HEK293 (cell line): ENCODE data around the genes ITM2B and SPRYD7.

DNA sequence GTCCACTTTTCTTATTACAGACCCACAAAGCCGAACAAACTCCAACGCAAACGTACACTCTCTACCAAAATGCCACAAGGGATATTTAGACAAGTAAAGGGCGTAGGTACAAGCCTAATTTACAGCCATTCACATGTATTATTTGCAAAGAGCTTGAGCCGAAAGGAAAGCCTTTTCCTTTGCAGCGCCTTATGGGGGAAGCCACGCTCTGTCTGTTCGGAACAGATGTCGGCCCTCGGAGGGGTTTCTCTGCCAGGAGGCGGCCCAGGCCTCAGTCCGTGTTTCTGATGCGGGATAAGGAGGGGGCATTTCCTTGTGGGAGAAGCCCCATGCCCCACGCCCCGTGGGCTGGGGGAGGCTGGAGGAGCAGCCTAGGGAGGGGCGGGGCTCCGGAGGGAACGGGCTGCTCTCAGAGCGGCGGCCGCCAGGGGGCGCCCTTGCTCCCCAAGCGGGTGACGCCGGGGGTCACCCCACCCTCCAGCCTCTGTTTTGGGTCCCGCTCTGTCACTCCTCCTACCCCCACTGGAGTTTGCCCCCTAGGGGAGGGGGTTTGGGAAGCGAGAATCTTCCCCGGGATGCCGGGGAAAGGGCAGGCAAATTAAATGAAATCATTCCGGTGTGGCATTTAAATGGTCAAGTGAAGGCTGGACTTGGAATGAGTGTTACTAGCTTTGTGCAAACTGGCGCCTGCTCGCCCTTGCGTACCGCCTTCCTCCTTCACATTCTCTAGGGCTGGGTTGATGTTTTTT is 2.9 kb downstream of the HTR2A start:
- PRO-cap: no peak
- RRBS, 2 experiments: under 1 to 1% methylated on average over 9 of the region's 34 CpGs

DNA sequence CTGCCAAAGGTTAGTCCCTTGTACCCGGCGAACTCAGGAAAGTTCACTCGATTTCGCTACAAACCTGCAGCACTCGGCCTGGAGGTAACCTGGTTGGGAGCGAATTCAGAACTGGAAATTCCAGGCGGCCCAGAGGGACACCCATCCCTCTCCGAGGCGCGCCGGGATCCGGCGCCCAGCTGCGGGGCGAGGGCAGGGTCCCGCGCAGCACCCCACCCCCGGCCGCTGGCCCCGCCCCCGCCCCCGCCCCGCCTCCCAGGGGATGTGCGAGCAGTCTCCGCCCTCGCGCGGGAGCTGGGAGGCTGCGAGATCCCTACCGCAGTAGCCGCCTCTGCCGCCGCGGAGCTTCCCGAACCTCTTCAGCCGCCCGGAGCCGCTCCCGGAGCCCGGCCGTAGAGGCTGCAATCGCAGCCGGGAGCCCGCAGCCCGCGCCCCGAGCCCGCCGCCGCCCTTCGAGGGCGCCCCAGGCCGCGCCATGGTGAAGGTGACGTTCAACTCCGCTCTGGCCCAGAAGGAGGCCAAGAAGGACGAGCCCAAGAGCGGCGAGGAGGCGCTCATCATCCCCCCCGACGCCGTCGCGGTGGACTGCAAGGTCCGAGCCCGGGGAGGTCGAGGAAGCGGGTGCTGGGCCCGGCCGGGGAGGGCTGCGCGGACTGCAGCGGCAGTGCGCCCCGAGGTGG is at the start of gene ITM2B:
Gene ITM2B (plus strand): TSS at position 321 of the 680 bp plus-strand sequence.
- PRO-cap: bidirectional peak, plus-strand start at position 321 of the sequence, minus-strand start at position 170 of the sequence
- RRBS, 2 experiments: 0 to 2% methylated on average over 12 of the region's 76 CpGs

GRCh38 chr13:48252007-48252724 is 19.2 kb downstream of the ITM2B start:
- PRO-cap: no peak
- RRBS, 2 experiments: no CpG with 5 or more reads among the region's 13 CpGs

- PRO-cap: no peak
- RRBS, 2 experiments: no CpG with 5 or more reads among the region's 2 CpGs
Observed at GRCh38 chr13:48253528-48254181, 20.6 kb downstream of the ITM2B start.

DNA sequence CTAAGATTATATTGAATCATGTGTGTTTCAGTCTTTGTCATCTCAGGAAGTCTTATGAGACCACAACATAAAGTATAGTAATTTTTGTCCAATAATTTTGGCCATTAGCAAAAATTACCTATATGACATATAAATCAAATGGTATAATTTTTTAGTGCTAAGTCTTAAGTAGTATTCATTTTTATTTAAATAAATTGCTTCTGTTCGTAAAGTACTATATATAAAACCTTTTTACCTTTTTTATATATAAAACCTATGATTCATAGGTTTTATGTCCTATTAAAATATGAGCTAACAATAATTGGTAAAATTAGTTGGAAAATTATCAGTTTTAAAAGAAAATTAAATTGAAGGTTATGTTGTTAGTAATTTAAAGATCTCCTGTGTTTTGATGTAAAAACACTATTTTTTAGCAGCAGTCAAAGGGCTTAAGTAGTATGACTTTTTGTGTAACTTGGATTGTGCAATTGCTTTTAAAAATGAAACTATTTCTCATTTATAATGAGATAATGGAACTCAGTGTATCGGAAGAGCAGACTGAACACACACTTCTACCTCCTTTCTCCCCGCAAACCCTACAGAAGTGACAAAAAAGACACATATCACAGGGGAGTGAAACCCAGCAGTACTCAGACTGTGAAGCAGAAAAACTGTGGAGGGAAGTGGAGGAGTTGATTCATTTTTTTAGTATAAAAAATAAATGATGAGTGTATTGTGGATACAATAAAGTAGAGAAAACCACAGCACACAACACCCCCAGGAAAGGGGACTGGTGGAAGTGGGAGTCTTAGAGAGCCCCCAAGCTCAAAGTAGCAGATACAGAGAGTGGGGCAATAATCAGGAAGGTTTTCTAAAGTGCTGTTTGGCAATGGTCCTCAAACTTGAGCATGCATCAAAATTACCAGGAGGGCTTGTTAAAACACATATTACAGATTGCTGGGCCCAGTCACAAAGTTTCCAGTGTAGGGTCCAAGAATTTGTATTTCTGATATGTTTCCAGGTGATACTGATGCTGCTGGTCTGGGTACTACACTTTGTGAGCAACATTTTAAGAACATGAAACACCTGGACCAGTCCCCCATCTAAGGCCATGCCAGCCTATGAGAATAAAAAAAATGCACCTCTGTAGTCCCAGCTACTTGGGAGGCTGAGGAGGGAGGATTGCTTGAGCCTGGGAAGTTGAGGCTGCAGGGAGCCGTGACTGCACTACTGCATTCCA is 9.8 kb downstream of the LPAR6 start:
- PRO-cap: no peak
- RRBS, 2 experiments: no CpG with 5 or more reads among the region's 4 CpGs

DNA sequence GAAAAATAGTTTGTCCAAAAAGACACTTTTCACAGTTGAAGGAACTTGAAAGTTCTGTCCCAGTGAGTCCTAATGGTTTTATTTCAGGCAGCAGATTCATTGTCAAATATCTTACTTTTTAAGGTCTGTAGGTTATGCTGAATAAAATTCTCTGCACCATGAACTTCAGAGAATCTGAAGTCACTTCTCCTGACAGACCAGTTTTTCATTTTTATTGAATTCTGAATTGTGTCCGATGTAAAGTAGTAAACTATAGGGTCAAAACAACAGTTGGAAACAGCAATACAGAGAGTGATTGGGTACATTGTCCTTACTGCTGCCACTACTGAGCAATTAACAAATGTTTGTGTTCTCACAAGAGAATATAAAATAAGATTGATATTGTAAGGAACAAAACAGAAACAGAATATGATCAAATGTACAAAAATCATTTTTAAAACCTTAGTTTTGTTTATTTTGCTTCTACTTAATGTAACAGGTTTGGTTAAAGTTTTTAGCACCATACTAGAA is 1.6 kb downstream of the LPAR6 start:
- PRO-cap: no peak
- RRBS, 2 experiments: no CpG with 5 or more reads among the region's 1 CpG

GRCh38 chr13:48418084-48418796 is 5.3 kb upstream of the LPAR6 start:
- PRO-cap: no peak
- RRBS, 2 experiments: no CpG with 5 or more reads among the region's 4 CpGs

GRCh38 chr13:48491255-48491940 is 41.5 kb downstream of the RCBTB2 start:
- PRO-cap: no peak
- RRBS, 2 experiments: no CpG with 5 or more reads among the region's 1 CpG

- PRO-cap: no peak
- RRBS, 2 experiments: no CpG with 5 or more reads among the region's 7 CpGs
Observed at GRCh38 chr13:48567710-48568422, 35.0 kb upstream of the RCBTB2 start.

DNA sequence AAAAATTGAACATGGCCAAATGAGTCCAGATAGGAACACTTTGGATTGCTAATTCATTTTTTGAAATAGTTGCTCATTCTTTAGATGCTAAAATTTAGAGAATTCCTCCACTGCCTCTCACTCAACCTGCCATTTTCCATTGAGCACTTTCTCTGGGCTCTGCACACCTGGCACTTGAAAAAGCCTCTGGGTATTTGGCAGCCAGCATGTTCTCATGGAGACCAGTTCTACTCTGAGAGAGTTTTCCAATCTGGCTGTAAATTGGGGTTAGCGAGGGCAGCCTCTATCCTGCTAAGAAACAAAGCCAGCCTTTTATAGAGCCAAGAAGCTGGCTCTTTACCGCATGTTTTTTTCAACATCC is 52.5 kb upstream of the RCBTB2 start:
- PRO-cap: no peak
- RRBS, 2 experiments: no CpG with 5 or more reads among the region's 2 CpGs

DNA sequence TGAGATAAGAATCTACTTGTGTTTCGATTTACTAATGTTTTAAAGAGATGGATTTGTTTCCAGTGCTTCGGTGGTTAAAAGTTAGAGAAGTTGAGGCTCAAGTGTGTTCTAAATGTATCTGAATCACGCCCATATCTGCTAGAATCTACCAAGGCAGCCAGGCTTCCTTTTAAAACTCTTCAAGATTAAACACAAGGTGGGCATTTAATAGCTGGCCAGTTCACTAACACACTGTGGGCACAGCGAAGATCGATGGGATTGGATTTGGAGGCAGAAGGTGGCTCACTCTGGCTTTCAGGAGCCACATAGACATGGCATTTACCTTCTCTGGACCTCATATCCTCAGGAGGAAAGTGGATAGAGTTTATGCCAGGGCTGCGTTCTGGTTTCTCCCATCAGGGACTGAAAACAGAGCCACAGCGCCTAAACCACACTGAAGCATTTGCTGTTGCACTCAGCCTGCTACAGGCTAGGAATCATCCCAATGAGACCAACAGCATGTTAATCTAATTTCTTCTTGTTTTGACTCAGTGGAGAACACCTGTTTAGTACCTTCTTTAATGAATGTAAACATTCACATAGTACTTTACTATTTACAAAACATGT is 1.5 kb downstream of the CYSLTR2 start:
- PRO-cap: no peak
- RRBS, 2 experiments: no CpG with 5 or more reads among the region's 7 CpGs

DNA sequence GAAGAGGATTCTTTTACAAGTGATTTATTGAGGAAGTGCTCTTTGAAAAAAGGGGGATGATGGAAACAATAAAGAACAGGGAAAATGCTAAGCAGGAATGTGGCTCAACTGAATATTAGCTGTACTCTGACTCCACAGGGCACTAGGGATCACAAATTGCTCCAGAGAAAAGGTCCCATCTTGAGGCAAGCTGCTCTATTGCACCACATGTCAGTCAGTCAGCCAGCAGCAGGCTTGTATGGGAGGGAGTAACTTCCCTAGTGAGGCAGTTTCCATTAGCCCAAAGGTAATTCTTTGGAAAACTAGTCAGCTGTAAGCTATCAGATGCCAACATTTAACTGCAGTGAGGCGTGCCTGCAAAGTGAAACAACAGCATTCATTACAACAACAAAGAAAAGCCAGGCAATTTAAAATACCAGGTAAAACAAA is 73.3 kb upstream of the FNDC3A start:
- PRO-cap: no peak
- RRBS, 2 experiments: no CpG with 5 or more reads among the region's 1 CpG

- PRO-cap: no peak
- RRBS, 2 experiments: no CpG with 5 or more reads among the region's 4 CpGs
Observed at GRCh38 chr13:49443670-49443866, 296 bp downstream of the CAB39L start.

GRCh38 chr13:49560790-49561595 is 24.4 kb downstream of the RCBTB1 start:
- PRO-cap: no peak
- RRBS, 2 experiments: no CpG with 5 or more reads among the region's 8 CpGs

DNA sequence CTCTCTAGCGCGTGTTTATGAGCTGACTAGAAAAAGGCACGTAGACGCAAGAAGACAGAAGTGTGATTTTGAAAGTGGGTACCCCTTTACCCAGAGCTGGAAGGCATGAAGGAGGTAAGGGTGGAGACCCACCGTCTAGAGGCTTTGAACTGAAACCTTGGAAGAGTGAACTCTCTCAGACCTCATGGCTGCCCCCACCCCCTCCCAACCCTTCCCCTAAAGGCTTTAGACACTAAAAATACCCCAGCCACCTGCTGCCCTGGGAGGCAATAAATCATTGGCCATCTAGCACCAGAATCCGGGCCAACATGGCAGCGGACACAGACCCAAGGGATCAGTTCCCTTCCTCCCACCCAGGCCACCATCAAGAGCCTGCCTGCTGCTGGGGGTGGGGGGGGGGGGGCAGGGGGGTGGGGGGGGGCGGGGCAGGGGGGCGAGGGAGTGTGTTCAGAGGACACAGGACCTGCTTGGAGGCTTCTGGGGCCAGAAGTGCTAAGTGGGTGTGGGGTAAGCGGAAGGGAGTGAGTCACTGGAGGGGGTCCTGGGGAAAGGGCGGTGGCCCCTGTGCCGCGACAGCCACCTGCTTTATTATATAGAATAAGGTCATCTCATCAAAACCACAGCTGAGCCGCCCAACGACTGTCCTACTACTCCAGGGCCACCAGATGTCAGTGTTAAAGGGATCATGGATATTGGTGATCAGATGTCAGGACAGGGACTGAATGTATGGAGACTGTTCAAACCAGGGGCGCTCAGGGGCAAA is 24.1 kb downstream of the ARL11 start:
- PRO-cap: no peak
- RRBS, 2 experiments: no CpG with 5 or more reads among the region's 16 CpGs

- PRO-cap: bidirectional peak, plus-strand start at chr13:49793188, minus-strand start at chr13:49792982
- RRBS, 2 experiments: no CpG with 5 or more reads among the region's 21 CpGs
Observed at GRCh38 chr13:49792918-49793109, 332 bp upstream of the KPNA3 start.

GRCh38 chr13:49936054-49937058 is at the start of gene SPRYD7:
TSS of gene SPRYD7 (minus strand) at chr13:49936340.
- PRO-cap: bidirectional peak, plus-strand start at chr13:49936094, minus-strand start at chr13:49936103; bidirectional peak, plus-strand start at chr13:49936596, minus-strand start at chr13:49936284
- RRBS, 2 experiments: 2% methylated on average over 24 of the region's 82 CpGs

- PRO-cap: bidirectional peak, plus-strand start at chr13:50125816, minus-strand start at chr13:50125544; unidirectional peak, minus-strand start at chr13:50126260; unidirectional peak, minus-strand start at chr13:50126305; bidirectional peak, plus-strand start at chr13:50126648, minus-strand start at chr13:50126458
- RRBS, 2 experiments: 1 to 2% methylated on average over 20 to 21 of the region's 96 CpGs
Observed at GRCh38 chr13:50125608-50126603, 110.7 kb downstream of the KCNRG start.

DNA sequence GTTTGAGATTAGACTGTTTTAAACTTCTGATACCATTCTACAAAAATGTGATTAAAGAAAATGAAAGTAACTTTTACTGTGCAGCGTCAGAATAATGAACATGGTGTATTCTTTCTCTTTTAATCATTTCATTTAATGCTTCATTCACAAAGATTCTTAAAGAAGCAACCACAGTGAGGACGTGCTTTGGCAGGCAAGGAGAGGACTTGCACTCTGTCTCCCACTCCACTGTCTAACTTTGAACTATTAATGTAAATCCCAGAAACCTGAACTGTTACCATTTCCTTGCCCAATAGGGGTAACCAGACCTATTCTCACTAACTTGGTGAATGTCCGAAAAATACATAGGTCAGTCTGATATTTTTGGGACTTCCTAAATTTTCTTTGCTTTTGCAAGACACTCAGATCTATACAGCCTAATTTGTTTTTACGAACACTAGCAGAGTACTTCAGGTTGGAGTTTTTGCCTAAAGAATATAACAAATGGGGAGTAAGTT is 137.1 kb downstream of the KCNRG start:
- PRO-cap: no peak
- RRBS, 2 experiments: no CpG with 5 or more reads among the region's 4 CpGs

DNA sequence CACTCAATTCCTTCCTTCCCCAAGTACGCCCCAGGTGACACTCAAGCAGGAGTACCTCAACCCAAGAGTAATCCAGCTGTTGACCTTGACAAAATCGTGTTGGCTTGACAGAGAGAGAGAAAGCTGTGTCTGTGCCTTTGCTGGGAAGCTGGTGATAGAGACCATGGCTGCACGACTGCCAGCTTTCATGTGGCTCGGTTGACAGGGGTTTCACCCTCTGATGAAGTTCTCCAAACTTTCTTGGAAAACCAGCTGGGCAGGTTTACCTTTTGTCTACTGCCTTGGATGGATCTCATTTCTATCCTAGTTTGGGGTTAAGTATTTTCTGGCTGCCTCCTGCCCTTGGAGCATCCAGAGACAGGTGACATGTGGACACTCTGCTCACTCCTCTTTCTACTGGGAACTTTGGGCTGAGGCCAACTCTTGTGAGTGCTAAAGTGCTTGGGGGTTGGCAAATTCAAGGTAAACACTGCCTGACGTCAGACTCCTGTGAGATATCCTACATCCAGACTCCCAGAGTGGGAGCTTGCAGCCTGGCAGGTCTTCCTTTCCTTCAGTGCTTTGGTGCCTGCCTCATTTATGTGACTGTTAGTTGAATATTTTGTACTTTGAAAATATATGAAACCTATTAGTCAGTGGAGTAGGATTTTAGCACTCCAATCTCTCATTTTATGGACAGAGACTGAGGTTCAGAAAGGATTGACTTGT is 388.0 kb downstream of the KCNRG start:
- PRO-cap: no peak
- RRBS, 2 experiments: no CpG with 5 or more reads among the region's 5 CpGs